Vein endothelial cell (primary cell): Measurements from ENCODE around the genes ZNF81 and OTUD5.

DNA sequence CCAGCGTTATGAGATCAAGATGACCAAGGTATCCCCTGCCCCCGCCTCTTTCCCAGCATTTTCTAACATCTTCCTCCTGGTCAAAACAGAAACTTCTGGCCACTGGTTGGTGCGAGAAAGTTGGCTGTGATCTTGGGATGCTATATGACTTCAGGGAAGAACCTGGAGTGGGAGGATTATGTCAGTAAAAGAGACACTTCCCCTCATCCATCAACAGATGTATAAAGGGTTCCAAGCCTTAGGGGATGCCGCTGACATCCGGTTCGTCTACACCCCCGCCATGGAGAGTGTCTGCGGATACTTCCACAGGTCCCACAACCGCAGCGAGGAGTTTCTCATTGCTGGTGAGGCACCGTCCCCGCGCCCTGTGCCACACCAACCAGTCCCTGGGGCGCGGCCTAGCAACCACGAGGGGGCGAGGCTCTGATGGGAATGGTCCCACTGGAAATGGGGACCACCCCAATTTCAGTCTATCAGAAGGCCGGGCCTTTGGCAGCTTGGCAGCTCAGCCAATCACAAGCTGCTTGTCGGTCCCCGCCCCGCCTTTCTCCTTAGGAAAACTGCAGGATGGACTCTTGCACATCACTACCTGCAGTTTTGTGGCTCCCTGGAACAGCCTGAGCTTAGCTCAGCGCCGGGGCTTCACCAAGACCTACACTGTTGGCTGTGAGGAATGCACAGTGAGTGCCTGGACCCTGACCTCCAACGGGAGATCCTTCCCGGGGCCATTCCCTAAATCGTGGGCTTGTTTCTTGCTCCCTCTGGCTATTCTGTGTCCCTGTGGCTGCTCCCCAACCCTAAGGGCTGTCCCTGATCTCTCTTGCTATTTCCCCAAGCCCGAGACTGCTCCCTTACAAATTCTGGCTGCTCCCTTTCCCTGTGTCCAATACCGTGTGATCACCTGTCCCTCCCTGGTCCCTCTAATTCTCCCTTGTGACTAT is 3.0 kb downstream of the TIMP1 start:
- CAGE, long polyA plus RNA, result no peak

DNA sequence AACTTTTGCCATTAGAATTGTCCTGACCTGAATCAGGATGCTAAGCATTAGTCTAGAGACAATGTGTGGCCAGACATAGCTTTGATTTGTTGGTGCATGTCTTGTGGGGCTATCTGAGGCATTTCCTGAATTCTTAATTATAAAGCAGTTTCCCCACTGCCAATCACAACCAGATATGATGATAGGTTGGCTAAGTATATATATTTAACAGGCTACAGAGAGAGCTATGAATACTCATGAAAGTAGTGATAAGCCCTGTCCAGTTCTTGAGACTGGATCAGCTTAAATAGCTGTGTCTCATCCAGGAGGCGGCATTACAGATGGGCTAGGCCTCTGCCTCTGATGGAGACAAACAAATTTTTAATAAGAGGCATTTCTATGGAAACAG is 37.8 kb upstream of the ZNF81 start:
- CAGE, long polyA plus RNA, result no peak

DNA sequence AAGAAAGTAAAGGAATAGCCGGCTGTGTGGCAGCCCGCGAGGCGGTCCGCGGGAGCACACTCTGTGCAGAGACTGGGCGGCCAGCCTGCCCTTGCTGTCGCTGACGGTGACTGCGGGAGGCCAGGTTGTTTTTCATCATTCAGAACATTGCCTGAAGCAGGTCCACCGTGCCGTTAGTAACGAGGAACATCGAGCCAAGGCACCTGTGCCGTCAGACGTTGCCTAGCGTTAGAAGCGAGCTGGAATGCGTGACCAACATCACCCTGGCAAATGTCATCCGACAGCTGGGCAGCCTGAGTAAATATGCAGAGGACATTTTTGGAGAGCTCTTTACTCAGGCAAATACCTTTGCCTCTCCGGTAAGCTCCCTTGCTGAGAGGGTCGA is 33.6 kb upstream of the ZNF81 start:
- CAGE, long polyA plus RNA, result no peak

GRCh38 chrX:47836029-47837162 is at the start of gene ZNF81:
ZNF81 (plus strand) TSS chrX:47836902.
- CAGE, long polyA plus RNA, result no peak

DNA sequence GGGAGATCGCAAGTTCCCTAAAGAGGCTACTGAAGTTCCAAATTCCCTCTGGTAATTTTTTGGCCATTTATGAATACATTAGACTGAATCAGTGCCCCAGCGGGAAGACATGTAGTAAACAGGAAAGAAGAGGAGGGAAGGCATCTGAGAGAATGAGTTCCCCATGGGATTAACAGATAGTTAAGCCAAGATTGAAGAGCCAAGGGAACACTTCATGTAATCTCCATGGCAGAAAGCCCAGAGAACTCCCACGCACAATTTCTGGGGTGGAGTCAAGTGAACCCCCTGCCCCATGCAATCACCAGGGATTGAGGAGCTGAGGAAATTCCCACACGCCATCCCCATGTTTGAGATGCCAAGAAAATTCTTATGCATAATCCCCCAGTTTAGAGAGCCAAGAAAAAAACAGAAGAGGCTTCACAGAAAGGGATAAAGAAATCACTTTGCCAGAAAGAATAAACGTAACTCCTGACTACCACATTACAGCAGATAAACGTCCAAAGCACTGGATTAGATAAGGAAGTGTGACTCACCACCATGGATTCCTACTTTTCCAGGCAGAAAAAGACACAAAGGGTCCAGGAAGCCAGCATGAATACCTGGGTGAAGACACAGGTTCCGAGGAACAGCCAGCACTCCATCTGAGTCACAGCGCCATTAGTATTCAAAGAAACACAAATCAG is 25.6 kb downstream of the ZNF630 start:
- CAGE, long polyA plus RNA, result no peak

DNA sequence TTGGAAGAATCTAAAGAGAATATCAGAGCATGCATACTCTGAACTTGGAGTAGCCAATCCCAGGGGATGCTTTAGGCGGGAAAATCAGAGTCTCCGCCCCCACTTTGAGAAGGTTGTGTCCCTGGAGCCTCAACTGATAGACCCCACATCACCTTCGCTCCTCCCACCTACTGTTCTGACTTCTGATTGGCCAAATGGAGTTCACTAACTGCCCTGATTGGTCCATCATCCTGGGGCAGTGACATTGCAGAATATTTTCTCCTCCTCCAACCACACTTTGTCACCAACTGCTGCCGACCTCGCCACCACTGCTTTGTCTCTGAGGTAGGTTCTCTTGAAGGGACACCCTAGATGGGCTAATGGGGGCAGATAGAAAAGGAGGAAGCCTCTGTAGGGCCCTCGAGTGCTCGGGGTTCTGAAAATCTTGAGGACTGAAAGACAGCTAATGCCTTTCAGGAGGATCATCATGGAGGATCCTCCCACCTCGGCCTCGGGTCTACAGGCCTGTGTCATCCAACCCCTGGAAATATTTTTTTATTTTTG is 22.6 kb upstream of the SPACA5B start:
- CAGE, long polyA plus RNA, result no peak

GRCh38 chrX:48574635-48575350 is 509 bp downstream of the RBM3 start:
- CAGE, long polyA plus RNA, result no peak

GRCh38 chrX:48617912-48618360 is 20.6 kb downstream of the WDR13 start:
- CAGE, long polyA plus RNA, result no peak

DNA sequence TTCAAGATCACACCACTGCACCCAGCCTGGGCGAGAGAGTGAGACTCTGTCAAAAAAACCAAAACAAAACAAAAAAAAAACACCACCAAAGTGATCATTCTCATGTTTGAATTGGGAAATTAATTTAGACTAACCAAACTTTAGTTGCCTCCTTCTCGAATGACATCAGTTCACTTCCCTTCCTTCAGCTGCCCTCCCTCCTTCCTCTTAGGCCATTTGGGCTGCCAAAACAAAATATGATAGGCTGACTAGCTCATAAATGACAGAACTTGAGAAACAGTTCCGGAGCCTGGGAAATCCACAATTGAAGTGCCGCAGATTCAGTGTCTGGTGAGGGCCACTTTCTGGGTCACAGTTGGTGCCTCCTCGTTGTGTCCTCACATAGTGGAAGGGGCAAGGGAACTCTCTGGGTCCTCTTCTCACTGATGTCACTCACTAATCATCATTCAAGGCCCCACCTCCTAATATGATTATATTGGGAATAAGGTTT is 16.1 kb upstream of the WAS start:
- CAGE, long polyA plus RNA, result no peak

DNA sequence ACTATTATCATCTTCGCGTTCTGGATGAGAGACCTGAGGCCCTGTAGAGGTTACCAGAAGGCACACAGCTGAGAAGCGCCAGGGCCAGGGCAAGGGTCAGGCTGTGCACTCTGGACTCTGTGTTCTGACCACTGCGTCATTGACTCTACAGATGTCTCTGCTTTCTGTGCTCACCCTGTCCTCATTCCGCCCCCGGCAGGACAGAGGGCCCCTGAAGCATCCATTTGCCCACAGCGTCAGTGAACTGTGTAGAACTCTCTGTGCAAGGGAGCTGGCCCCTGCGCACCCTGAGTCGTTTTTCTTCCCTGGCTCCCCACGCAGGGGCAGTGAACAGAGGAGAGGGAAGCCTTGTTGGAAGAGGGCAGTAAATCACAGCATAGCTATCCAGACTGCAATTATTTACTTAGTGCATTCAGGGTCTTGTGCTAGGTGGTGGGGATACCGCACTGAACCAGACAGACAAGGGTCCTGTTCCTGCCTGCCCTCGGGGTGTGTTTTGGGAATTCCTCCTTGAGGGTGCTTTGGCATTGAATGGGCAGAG is 6.0 kb upstream of the WAS start:
- CAGE, long polyA plus RNA, result no peak

DNA sequence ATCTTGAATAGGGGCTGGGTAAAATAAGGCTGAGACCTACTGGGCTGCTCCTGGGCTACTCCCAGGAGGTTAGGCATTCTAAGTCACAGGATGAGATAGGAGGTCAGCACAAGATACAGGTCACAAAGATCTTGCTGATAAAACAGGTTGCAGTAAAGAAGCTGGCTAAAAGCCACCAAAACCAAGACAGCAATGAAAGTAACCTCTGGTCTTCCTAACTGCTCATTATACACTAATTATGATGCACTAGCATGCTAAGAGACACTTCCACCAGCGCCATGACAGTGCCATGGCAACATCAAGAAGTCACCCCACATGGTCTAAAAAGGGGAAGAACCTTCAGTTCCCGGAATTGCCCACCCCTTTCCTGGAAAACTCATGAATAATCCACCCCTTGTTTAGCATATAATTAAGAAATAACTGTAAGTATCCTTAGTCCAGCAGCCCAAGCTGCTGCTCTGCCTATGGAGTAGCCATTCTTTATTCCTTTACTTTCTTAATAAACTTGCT is 3.2 kb upstream of the WAS start:
- CAGE, long polyA plus RNA, result no peak

DNA sequence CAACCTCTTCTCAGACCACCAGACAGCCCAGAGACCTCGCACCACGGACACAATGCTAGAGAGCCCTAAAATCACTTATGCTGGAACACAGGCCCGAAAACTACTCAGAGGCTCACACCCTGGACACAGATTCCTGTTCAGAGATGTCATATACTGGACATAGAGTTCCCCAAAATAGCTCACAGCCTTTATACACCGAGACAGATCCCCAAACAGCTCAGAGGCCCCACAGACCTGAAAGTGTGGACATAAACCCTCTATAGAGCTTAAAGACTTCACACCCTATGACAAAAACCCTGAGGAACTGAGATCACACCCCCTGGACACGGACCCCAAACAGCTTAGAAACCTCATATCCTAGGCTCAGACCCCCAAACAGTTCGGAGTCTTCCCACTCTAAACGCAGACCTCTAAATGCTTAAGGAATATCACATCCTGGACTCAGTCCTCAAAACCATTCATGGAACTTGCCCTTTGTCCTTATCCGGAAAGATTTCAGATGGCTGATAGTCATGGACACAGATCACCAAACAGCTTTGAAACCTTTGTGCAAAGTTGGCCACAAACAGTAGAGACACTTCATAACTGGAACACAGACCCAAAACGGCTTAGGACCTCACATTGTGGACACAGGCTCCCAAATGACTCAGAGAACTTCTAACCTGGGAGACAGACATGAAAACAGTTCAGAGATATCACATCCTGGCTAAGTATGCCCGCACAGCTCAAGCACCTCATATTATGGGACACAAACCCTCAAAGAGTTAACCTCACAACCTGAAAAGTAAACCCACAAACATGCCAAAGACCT is 15.3 kb downstream of the SUV39H1 start:
- CAGE, long polyA plus RNA, result no peak

- CAGE, long polyA plus RNA, result no peak
These were observed 23.4 kb downstream of the SUV39H1 start for GRCh38 chrX:48719850-48720387.

DNA sequence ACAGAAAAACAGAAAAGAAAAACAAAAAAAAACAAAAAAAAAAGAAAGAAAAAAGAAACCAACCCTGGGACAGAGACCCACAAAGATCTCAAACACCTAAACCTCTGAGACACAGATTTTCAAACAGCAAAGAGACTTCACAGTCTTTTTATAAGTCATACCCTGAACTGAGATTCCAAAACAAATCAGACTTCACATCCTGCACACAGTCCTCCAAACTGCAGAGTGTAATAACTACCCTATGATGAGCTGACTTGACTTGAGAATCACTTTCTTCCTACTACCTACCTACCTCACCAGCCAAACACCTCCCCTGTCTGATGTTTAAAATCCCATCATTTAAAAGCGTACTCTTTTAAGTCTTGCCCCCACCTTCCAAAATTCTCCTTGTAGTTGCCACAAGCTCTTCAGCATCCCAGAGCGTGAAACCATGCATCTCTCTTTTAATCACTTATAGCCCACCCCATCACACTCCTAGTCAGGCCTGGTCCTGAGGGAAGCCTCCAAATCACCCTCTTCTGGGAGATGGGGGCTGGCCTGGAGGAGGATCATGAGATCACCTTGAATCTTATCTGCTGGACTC is 25.2 kb upstream of the GLOD5 start:
- CAGE, long polyA plus RNA, result no peak

- CAGE, long polyA plus RNA, result no peak
These were observed 3.5 kb downstream of the PCSK1N start for GRCh38 chrX:48831763-48832516.

DNA sequence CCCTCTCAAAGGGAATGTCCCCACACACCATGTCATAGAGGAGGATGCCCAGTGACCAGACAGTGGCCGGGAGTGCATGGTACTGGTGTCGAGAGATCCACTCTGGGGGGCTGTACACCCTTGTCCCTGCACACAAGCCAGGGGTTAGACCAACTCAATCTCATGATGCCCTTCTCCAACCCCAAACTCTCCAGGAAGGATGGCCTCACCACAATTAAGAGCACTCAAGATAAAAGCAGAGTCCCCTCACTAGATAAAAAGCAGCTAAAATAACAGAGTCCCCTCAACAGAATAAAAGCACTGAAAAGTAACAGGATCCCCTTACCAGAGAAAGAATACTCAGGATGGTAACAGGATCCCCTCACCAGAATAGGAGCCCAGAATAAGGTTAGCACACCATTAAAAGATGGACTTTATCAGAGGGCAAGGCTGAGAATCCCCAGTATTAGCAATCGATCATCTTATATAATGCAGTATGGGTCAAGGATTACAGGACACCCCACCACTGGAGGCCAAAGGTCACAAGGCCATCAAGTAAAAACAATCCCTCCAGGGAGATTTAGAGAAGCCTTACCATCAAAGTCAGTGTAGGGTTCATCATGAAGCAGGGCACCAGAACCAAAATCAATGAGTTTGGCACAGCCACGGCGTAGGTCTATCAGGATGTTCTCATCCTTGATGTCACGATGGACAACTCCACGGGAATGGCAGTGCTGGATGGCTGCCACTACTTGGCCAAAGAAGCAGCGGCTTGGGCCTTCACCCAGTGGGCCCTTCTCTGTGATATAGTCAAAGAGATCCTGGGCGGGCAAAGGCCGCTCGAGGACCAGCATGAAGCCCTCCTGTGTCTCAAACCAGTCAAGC is 3.2 kb upstream of the SLC35A2 start:
- CAGE, long polyA plus RNA, result no peak

DNA sequence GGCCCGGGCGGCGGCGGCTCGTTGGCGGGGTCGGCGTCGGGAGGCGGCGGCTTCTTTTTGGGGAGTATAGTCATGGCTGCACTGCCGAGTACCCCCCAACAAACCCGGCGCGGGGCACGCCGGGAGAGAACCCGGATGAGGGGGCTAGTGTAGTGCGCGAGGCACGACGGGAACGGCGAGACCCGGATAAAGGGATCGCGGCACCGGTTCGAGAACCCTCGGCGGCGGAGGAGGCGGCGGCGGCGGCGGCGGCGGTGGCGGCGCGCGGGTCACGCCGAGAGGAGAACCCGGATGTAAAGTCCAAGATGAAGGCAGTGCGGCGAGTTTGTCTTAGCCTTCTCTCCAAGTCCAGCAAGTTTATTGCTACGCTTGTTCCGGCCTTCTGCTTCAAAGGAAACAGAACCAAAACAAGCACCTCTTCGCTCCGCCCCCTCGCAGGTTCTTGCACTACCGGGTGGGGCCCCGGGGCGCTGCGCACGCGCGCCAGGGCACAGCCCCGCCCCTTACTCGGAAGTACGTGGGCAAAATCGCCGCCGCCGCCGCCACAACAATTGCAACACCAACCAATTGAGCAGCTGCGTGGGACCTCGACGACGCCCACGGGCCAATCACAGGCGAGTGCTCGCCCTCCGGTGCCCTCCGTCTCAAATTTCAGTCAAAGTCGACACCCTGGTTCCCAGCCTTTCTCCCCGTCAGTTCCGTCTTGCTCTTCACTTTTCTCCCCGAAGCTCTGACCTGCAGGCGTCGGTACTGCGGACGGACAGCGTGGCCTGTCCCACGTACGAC is at the start of gene OTUD5:
TSS of gene OTUD5 (minus strand) at position 111 of the 786 bp plus-strand sequence.
- CAGE, long polyA plus RNA, result no peak

- CAGE, long polyA plus RNA, result no peak
These were observed 4.2 kb upstream of the OTUD5 start for GRCh38 chrX:48961453-48962118.

GRCh38 chrX:48970972-48971642 is 537 bp downstream of the KCND1 start:
- CAGE, long polyA plus RNA, result no peak

- CAGE, long polyA plus RNA, result no peak
These were observed 14.1 kb downstream of the GRIPAP1 start for GRCh38 chrX:48987981-48988273.